H4 (cell line): Measurements from ENCODE around the genes KLHL8 and SPP1.

GRCh38 chr4:87121664-87122151 is 98.7 kb downstream of the KLHL8 start:
- RAMPAGE, long total RNA, result no peak

DNA sequence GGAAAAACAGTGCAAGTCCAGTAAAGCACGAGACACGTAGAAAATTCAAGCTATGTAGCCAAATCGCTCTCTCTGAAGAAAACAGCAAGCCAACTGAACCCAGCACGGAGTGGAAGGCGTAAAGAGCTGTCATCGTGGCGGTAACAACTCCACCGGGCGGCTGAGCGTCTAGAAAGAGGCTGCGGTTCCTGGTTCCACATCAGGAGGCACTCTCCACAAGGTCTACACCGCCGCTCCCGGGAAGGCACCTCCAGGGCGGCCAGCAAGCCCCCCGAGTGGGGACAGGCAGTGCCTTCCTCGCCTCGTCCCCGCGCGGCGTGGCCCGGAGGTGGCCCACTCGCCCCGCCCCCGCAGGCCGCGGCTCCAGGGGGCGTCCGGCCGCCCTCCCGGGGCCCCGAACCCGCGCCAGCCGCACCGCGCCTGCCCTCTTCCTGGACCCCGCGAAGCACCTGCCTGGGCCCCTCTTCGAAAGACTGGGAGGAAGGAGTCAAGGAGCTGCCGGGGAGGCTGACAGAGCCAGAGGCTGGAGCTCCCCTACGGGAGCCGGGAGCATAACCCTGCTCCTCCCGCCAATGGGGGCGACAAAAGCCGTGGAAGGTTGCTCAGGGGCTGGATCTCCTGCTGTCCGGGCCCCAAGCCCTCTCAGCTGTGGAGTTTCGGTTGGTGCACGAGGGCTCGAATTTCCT is 689 bp downstream of the KLHL8 start:
- RAMPAGE, long total RNA, result no peak

DNA sequence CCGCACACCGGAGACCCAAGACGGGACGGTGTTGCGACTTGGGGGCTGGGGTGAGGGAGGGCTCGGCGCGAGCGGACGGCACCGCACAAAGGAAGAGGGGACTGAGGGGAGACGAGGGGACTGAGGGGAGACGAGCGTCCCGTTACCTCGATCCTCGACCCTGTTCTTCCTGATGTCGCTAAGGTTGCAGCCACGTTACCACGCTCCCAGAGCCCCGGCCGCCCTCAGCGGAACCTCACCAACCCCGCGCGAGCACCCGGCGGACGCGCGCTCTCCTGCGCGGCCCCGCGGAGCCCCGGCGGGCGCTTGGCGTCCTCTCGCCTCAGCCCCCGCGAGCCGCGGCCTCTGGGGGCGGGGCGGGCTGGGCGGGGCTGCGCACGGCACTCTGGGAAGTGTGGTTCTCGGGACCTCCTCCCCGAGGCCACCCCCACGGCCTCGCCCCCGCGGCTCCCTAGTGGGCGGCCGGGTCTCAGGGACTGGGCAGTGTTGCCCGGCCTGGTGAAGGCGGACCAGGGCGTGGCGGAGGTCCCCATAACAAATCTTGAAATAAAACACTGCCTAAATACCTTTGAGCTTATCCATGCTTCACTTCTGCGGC is at the start of gene KLHL8:
Gene KLHL8 (minus strand): TSS at position 347 of the 598 bp plus-strand sequence.
- RAMPAGE, long total RNA, result no peak

DNA sequence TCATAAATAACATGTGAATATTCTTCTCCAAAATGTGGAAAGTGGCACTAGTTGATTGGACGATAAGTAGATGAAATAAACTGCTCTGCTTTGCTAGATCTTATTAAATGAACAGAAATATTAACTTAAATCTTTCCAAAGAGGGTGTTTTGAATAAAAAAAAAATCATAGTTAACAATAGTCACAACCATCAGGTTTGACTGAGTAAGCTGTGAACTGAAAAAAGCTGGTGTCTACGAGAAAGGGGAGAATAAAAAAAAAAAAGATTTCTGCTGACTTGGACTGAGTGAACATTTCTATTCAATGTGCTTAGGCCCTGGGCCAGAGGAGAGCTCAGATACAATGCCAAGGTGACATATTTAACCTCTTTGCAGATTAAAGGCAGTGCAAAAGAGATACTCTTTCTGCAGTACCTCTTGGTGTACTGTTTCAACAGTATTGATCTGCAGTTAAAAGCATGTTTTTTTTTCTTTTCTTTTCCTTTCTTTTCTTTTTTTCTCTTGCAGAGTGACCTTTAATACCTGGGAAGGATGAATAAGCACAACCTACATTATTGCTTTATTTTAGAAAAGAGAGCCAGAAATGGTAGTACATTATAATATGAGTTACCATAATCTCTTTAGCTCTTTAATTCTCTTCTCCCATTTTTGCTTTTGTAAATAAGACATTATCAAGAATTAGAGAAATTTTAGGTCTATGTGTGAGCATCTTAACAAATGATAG is 1.3 kb downstream of the SPARCL1 start:
- RAMPAGE, long total RNA, result no peak

- RAMPAGE, long total RNA, result no peak
These were observed 2.4 kb downstream of the MEPE start for GRCh38 chr4:87835236-87835415.

GRCh38 chr4:87975337-87975998 is at the start of gene SPP1:
Gene SPP1 (plus strand): TSS chr4:87975714.
- RAMPAGE, long total RNA, result start-site peak on the plus strand at chr4:87975711-87975740, 1,096 reads

- RAMPAGE, long total RNA, result no peak
These were observed 843 bp upstream of the PPM1K start for GRCh38 chr4:88285056-88285752.

GRCh38 chr4:88361282-88361764 is 17.3 kb upstream of the HERC6 start:
- RAMPAGE, long total RNA, result no peak

DNA sequence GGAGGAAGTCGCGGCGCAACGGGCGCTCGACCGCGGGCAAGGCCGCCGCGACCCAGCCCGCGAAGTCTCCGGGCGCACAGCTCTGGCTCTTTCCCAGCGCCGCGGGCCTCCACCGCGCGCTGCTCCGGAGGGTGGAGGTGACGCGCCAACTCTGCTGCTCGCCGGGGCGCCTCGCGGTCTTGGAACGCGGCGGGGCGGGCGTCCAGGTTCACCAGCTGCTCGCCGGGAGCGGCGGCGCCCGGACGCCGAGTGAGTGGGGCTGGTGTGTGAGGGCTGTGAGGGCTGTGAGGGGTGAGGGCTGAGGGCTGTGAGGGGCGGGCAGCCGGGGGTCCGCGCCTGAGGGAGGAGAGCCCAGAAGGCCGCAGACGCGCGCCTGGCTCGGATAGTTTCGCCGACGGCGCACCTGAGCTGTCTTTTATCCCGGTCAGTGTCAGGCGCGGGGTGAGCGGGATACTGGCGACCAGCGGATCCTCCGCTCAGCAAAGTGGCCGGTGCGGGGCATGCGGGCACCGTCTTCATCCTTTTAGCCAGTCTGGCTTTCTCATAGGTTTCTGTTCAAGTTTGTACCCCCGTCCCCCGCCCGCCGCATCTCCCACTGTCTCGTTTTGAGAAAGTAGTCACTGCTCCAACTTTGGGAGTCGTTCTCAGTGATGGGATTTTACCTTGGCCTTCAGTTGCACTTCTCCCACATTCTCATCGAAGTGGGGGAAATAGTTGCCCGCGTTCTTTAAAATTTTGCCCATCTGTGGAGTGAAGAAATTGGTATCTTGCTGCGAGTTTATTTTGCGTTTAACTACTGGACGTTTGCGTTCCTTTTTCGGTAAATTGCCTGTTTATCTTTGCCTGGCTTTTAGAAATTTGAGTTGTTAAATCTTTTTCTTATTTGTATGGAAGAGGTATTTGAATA is 620 bp downstream of the HERC5 start:
- RAMPAGE, long total RNA, result no peak

GRCh38 chr4:88655098-88655688 is 42.4 kb downstream of the NAP1L5 start:
- RAMPAGE, long total RNA, result no peak

- RAMPAGE, long total RNA, result no peak
These were observed 39.8 kb upstream of the NAP1L5 start for GRCh38 chr4:88737123-88738109.

DNA sequence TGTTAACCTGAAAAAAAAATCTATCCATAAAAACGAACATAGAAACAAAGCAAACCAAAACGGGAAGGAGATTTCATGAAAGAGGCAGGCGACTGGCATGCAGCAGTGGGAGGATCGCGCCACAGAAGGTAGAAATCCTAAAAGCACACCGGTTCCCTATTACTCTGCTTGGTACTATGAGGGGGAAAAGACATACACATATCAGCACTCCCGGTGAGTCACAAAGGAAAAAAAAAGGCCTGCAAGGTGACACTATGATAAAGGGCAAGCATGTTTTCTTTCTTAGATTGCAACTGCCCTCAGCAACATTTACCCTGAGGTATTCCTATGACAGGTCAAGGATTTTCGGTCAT is 60.6 kb upstream of the NAP1L5 start:
- RAMPAGE, long total RNA, result no peak

DNA sequence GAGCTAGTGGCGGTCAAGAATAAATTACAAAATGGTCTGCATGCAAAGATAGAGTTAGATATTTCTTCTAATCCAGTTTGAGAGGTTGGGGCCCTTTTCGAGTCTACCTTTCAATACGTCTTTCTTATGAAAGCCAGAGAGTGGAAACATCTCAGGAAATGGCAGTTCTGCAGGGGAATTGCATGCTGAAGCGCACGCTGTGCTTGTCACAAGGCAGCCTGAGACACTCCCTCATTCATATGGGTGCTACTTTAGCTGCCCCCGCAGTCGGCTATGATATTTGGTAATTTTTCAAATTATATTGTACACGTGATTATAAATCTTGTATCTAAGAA is 145.4 kb upstream of the NAP1L5 start:
- RAMPAGE, long total RNA, result no peak

DNA sequence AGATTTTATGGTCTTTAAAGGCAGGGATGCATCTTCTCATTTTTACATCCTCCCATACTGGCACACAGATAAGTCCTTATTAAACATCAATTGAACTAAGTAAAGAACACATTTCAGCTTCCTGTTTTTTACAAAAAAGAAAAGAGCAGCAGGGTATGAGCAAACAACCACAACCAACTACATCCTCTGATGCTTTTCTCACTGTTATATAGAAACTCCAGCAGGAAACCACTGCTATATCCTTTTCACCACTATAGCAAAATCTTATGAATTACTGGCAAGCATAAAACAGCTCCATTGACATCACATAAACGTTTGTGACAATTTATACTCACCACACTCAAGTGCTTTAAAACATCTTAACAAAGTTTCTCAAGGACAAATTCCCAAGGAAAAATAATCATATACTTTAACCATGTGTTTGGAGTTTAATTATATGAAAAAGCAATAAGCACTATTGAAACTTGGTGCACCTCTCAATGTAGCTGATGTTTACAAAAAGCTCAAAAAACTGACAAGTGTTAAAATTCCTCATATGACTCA is 13.0 kb downstream of the GPRIN3 start:
- RAMPAGE, long total RNA, result no peak

GRCh38 chr4:89304869-89305712 is 2.5 kb downstream of the GPRIN3 start:
- RAMPAGE, long total RNA, result no peak

- RAMPAGE, long total RNA, result no peak
These were observed 91.3 kb downstream of the SNCA start for GRCh38 chr4:89745602-89746057.

DNA sequence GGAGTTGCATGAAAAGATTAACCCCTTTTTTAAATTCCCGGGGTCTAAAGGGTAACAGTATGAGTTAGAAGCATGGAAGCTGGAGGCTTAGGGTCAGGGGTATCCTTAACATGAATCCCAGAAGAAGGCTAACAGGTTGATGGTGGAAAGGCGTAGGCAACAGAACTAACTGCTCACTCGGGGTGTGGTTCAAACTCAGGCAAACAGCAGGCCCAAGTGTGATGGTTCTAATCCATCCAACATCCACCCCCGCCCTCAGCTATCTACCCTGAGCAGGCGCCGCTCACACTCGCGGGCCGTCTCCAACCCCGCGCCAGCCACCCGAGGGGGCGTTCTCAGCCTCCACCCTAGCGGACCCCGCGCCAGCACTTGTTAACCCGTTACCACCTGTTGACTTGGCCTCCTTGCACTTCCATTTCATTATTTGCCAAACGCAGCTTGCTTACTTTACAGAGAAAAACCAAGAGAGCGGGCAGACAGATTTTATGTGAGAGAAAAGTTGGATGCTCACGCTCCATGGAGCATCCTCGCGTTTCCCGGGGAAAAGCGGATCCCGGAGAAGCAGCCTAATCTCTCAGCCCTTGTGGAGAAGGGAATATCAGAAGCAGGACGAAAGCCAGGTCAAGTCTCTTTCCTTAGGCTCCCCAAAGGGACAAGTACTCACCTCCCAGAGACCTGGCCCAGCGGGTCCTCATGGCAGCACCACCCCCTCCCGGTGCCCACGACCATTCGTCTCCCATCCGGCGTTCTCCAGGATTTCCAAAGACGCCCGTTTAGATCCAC is 820 bp downstream of the SNCA start:
- RAMPAGE, long total RNA, result no peak

GRCh38 chr4:89898287-89898971 is 3.8 kb downstream of the MMRN1 start:
- RAMPAGE, long total RNA, result no peak

DNA sequence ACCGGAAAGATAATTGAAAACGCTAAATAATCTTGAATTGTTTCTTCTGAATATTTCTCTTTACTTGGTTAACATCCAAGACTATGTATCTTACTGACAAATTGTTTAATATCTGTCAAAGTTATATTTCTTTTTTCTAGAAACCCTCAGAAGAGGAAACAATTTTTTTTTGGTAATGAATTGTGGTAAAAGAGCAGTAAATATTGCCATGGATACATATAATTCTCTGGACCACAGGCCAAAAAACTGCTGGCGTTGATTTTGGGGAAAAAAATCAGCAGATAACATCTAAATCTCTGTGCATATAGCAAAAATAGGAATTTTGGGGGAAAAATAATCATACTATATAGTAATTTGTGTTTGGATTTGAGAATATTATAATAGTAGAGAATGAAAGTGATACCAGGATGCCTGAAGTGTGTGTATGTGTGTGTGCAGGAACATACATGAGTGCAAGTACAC is 518.7 kb downstream of the CCSER1 start:
- RAMPAGE, long total RNA, result no peak

DNA sequence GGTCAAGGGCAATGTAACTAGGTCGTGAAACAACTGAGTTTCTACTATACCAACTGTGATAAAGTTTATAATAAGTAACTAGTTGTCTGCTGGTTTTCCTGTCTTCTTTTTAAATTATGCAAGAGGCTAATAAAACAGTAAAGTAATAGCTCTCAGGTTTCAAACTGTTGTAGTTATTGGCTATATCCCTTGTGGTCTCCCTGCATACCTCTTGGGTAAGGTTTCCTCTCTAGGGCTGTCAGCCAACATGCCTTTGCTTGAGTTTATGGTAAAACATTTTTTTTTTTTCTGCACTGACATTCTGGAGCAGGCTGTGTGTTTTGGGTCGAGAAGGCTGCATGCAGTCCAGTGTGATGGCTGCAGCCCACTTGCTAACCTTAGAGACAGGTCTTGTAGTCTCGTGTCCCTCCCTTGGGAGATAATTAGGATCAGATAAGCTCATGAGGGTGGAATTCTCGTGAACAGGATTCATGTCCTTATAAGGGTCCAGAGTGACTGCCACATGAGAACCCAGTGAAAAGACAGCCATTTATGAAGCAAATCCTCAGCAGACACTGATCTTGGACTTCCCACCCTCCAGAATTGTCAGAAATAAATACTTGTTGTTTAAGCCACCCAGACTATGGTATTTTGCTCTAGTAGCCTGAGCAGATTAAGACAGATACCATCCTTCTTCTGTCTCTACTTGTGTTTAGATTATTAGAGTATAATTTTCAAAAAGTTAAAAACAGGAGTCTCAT is 831.2 kb downstream of the CCSER1 start:
- RAMPAGE, long total RNA, result no peak